Jejunum (tissue), 1 donor: ENCODE measurements around a stretch of chr17.

DNA sequence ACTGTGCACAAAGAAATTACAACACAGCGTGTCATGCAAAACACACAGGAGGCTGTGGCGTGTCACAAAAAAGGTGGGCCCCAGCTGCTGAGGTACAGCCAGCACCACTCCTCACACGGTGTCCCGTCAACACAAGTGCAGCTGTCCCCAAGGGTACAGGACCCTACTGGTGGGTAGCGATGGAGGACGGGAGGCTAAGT, 2.6 kb downstream of the CYBC1 start:
- PRO-cap: no peak

DNA sequence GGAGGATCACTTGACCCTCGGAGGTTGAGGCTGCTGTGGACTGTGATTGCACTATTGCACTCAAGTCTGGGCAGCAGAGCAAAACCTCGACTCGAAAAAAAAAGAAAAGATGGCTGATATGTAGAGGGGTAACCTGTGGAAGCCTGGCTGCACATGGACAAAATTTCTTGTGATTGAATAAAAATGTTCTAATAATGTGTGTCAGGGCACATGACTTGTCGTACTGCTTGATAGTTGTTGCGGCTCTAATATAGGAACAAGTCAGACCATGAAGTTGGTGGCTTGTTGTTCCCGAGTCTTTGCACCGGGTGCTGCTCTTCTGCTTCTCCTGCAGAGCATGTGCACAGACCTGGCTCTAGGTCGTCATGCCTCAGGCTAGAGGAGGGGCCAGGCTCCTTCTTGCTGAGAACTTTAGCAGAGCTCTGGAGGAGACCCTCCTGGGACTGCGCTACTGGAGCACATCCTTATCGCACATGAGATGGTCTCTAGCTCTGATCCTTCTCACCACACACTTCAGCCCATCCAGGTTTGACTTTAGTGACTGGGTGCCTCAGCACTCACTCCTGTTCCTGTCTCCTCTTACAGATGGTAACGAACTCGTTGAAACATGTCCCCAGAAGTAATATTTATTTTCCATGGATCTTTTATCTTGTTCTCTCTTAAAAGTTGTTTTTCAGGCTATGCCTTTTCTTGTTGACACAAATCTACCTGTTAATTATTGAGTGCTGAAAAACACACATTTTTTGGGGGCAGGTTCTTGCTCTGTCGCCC, 14.8 kb downstream of the FOXK2 start:
- PRO-cap: no peak

- PRO-cap: bidirectional peak, plus-strand start at chr17:82647990, minus-strand start at chr17:82647726
These were observed 771 bp downstream of the WDR45B start for GRCh38 chr17:82647192-82648154.

DNA sequence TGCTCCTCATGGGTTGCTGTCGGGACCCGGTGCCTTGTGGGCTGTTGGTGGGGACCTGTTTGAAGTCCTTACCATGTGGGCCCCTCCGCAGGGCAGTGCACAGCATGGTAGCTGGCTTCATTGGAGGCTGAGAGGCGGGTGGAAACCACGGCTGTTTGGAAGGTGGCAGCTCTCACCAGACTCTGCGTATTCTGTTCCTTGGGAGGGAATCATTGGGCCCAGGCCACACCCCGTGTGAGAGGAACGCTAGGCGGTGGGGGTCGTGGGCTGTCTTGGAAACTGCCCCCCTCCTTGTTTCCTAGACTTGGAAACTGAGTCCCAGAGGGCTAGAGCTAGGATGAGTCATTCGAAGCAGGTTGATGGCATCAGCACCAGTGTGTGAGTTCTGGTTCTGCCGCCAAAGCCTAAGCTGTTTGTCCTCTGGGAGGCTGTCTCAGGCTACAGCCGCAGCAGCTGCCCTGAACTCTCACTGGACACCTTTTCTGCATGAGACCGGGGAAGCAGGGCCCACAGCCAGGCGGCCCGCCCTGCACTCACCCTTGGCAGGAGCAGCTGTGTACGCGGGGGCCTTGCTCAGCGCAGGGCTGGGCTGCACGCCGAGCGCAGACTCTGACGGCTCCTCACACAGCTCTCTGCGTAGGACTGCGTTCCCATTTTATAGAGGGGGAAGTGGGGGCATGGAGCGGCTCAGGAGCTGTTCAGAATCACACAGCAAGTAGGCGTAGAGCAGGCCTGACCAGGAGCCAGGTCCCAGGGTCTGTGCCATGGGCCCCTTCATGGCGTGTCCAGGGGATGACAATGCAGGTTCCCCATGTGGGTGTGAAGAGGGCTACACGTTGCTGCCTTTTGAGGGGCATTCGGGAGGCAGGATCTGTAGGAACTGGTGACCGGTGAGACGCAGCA, 35.0 kb downstream of the ZNF750 start:
- PRO-cap: no peak

DNA sequence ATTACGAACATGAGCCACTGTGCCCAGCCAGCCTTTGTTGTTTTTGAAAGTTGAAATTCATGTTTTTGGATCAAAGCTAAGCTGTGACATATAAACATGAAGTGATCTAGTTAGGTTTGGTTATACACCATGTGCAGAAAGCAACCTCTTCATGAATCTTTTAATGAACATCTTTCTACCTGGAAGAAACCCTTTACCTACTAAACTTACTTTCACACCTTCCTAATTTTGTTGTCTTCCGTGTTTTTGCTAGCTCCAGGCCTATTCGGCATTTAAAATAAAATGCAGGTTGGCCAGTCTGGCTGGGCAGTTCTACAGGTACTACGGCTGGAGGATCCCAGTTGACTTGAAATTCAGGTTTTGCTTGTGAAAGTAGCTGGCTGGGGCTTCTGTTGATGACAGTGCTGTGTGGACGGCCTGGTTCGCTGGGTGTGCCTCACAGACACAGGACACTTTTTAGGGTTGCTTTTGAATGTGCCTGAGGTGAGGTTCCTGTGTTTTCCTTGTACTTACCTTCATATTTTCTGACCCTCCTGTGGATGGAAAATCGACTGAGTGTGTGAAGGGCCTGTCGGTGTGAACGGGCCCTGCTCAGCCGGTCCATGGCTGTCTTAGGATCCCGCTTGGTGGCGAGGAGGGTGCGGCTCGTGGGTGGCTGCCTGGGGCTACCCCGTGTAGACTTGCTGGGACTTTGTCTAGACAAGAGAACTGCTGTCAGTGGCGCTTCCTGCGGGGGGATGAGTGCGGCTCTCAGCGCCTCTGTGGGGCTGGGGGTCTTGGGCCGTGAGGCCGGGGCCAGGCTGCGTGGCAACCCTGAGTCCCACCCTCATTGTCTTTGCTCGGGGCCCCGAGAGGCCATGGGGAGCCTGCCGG, 18.6 kb upstream of the ZNF750 start:
- PRO-cap: no peak

DNA sequence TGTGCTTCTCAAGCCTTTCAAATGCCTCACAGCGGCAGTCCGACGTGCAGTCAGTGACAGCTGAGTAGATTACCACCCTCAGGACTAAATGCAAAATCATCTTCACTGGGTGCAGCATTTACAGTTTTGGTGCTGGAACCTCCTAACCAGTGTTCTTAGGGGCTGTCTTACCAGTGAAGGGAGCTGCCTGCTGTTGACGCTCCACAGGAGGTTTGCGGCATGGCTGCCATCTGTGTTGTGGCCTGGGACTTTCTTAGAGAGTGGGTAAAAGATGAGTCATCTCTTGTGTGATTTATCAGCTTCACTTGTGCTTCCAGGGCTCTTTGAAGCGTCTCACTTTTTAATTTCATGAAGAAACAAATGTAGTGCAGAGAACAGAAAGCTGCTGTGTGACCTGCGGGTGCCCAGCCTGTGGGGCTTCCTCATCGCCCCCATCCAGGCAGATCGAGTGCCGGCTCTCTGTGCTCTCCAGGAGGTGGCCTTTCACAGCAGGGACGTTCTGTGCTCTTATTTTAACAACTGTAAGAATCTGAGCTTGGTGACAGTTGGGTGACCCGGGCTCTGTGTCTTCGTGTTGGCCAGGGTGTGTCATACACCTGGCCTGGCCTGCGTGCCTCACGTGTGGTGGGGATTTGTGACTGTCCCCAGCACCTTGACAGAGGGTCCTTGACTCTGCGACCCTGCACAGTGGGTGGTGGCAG, 24.2 kb upstream of the ZNF750 start:
- PRO-cap: no peak

GRCh38 chr17:82888856-82889180, 49.0 kb upstream of the ZNF750 start:
- PRO-cap: no peak

DNA sequence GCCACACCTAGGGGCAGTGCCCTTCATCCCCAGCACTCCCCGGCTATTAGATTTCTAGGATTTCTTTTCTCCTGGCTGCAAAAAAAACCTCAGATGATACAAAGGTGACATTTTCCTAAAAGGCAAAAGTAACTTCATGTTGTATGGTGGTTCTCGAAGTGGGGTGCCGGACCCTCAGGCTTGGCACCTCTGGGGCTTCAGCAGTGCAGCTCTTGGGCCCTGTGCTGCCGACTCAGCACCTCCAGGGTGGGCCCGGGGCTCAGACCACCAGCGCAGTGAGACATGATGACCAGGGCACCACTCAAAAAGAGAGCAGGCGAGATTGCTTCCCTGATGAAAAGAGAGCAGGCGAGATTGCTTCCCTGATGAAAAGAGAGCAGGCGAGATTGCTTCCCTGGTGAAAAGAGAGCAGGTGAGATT, 98.6 kb upstream of the ZNF750 start:
- PRO-cap: no peak

DNA sequence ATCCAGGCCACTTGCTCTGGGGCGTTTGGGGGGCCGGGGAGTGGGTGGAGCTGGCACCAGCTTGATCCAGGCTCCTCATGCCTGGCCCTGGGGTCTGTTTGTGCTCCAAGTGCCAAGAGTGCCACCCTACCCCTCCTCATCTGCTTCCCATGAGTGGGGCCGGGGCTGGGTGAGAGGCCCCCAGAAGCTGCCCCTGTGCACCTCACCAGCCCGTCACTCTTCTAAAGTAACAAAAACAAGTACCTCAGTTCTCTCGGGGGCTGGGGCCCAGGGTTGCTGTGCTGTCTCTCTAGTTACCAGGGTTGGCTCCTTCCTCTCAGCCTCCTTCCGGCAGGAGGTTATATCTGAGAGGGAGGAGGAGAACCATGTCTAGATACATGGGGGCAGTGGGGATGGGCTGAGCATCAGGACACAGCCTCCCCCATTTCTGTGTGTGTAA, 101.9 kb upstream of the ZNF750 start:
- PRO-cap: no peak

GRCh38 chr17:82946828-82947308, 104.7 kb downstream of the B3GNTL1 start:
- PRO-cap: no peak

DNA sequence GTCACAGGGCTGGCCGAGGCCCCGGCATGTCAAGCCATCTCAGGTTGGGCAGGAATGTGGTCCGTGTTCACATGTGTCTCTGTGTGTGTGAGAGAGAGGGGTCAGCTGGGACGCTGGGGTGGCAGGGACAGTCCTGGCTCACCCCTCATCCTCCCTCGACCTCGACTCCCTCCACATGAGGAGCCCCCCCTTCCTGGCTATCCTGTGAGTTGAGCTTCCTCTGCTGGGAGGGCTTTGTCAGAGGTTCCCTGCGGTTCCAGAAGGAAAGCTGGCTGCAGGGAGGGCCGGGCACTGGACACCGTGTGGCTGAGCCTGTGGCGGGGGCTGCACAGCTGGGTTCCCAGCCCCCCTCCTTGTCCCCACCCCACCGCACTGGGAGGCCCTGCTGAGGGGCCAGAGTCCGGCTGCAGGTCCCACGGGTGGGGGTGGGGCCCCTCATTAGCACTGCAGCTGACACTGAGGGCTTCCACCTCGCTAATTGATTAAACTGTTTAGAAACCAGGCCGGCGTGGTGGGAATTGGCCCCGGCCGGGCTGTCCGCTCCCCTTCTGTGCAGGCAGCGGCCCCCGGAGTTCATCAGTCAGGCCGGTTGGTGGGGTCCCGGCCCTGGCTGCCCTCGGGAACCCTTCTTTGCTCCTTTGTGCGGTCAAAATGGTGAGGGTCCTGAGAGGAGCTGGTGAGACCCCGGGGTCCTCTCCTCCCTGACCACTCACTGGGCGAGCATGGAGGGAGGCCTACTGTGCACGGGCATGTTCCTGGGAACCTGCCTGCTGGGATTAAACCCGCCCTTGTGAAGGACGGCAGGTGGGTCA, 19.3 kb downstream of the METRNL start:
- PRO-cap: no peak

DNA sequence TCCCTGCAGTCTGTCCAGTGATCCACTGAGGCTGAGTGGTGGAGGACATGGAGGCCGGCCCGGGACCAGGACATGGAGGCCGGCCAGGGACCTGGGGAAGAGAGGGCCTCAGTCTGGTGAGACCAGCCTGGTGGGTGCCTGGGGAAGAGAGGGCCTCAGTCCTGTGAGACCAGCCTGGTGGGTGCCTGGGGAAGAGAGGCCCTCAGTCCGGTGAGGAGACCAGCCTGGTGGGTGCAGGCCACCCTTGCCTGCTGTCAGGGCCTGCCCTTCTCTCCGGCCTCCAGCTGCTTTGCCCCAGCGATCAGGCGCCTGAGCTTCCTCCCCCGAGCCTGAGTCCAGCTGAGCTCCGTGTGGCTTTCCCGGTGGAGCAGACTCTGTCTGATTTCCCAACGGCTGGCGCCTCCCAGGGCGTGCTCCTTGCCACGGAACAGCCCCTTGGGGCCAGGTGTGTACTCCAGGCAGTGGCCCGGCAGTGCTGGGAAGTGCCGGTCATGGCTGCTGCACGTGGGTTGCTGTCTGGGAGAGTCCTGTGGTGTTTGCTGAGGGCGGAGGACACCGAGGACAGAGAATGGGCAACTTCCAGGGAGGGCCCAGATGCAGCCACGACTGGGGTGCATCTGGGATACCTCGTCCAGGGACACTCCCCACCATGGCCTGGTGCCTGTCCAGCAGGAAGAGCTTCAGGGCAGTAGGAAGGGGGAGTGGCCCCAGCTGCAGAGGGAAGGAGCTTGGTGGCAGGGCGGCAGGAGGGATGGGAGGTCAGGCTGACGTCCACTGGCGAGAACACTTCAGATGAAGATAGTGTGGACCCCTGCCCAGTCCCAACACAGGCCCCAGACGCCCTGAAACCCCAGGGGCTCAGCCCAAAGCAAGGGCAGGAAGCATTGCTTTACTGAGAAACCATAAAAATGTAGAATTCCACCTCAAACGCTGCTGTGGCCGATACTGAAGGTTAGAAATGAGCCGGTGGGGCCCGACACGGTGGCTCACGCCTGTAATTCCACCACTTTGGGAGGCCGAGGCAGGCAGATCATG, 22.5 kb downstream of the METRNL start:
- PRO-cap: bidirectional peak, plus-strand start at position 464 of the sequence, minus-strand start at position 331 of the sequence

DNA sequence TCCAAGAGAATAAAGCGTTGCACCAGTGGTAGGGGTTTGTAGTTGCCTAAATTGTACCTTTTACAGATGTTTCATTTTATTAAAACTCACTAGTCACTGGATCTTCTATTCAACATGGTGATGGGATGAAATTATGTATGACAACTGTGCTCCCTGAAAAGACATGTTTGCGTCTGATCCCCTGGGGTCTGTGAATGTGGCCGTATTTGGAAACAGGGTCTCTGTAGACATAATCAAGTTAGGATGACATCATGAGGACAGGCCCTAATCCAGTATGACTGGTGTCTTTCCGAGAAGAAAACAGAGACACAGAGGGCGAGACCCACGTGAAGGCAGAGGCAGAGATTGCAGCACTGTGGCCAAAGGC, 27.4 kb downstream of the METRNL start:
- PRO-cap: no peak

DNA sequence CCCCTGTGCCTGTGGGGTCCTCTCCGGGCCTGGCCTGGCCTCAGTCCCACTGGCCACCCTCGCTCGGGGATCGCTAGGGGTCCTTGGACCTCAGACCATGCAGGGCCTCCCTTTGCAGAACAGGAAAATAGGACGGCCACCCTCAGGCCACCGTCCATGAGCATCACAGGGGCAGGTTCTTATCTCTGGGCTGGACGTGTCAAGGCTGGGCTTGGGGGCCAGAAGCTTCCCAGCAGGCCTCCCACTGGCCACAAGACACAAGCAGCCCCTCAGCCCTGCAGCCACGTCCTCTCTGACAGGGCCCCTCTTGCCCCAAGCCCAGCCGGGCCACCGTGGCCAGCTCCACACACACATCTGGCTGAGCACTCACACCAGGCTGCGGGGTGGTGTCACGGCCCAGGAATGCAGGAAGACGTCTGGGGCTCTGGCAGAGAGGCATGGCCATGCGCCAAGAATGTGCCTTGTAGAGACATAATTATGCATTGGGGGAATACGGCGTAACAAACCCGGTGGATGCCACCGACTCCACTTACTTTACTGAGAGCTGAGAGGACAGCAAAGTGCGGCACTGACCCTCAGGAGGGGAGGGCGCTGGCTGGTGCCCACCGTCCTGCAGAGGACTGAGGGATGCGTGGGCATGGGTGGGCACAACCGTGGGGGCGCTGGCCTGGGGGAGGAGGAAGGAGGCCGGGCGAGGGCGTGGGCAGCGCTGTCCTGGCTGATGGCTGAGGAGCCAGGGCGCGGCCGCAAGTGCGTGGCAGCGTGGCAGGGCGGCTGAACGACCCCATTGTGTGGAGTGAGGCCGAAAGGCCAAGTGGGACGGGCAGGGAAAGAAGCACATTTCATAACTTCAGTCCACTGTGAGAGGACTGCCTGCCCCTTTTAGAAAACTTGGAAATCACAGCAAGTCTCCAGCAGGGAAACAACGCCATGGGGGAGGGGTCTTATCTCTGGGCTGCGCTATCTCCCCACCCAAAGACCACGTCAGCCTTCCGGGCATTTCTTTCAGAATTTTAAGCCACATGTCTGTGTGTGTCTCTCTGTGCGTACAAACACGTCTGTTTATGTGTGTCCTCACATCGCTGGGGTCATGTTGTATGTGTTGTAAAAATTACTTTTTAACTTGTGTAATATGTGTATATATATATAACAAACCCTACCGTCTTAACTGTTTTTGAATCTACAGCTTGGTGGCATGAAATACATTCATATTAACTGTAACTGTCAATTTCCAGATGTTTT, 30.5 kb downstream of the METRNL start:
- PRO-cap: no peak

DNA sequence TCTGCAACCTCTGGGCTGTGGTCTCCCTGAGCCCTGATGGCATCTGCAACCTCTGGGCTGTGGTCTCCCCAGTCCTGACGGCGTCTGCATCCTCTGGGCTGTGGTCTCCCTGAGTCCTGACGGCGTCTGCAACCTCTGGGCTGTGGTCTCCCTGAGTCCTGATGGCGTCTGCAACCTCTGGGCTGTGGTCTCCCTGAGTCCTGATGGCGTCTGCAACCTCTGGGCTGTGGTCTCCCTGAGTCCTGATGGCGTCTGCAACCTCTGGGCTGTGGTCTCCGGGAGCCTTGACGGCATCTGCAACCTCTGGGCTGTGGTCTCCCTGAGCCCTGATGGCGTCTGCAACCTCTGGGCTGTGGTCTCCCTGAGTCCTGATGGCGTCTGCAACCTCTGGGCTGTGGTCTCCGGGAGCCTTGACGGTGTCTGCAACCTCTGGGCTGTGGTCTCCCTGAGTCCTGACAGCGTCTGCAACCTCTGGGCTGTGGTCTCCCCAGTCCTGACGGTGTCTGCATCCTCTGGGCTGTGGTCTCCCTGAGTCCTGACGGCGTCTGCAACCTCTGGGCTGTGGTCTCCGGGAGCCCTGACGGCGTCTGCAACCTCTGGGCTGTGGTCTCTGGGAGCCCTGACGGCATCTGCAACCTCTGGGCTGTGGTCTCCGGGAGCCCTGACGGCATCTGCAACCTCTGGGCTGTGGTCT, 45.3 kb downstream of the METRNL start:
- PRO-cap: no peak

DNA sequence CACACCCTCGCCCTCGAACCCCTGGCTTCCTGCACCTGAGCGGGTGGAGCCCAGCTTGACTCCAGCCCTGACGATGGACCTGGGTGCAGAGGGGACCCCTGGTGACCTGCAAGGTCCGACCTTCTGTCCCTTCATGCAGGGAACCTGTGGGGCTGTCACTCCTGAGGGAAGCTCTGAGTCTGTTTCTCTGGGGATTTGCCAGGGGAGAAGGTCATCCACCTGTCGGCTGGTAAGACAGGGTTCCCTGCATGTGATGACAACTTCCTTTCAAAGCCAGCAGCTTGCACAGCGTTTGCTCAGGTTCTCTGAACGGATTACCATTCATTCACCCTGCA, 46.5 kb downstream of the METRNL start:
- PRO-cap: no peak

DNA sequence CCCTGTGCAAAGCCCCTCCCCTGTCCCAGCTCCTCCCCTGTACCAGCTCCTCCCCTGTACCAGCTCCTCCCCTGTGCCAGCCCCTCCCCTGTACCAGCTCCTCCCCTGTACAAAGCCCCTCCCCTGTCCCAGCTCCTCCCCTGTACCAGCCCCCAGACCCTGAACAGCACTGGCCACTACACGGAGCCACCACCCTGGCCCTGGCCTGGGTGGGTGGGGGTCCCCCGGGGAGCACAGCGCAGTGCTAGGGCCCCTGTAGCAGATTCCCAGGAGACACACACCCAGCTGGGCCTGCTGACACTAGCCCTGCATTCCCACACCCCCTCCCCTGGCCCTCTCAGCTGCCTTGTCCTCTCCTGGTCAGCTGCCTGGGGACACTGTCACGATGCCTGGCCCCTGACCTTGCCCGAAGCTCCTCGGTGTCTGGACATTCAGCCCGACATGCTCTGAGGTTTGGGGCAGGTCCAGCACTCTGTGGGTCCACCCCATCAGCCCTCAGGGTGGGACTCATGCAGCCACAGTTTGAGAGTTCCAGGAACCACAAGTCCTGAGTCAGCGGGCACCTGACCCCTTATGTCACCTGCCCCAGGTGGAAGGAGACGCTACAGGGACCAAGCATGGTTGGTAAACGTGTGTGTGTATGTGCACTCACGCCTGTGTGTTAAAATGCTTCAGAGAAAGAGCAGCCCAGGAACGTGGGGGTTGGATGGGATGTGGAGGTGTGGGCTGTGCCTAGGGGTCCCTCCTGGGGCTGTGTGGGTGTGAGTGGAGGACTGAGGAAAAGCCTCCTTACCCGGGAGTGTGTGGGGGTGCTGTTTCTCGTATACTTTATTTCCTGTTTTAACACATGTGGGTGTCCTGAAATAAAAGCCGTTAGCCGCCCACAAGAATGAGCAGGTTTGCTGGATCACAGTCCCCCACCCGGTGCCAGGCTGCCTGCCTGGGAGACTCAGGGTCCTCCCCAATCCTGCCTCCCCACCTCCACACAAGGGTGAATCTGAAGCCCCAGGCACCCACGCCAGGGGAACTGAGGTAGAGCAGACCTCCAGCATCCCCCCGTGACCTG, 114.3 kb downstream of the METRNL start:
- PRO-cap: no peak